LHCN-M2 (cell line): ENCODE results near the genes PTPN1 and RIPOR3.

DNA sequence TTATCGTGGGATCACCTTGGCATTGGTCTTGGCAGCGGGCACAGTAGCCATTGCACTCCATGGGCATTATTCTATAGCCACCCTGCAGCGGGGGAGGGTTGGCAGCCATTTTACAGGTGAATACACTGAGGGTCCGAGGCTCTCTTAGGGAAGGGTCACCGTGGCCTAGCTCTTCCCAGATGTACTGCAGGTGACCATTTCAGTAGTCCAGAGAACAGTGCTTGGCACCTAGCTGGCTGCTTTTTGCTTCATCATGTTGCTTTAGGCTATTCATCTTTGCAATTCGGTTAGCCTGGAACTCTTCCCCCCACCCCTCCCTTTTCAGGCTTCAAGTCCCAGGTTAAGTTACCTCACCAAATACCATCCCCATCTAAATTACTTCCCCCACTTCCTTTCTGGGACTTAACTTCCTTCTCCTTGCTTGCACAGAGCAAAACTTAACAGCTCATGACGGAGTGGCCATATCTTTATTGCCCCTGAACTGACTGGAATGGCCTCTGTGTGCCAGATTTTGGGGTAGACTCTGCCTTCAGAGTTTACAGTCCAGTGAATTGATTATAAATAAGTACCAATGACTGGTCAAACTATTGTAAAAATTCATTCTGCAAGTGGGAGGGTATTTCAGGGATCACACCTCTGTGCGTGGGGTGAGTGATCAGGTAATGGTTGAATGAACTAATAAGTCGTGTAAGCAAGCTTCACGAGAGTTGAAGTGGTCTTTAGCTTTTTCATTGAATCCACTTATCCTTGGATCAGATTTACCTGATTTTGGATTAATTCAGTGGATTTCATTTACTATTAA is 1.4 kb downstream of the RNF114 start:
- RAMPAGE, long total RNA = no peak

DNA sequence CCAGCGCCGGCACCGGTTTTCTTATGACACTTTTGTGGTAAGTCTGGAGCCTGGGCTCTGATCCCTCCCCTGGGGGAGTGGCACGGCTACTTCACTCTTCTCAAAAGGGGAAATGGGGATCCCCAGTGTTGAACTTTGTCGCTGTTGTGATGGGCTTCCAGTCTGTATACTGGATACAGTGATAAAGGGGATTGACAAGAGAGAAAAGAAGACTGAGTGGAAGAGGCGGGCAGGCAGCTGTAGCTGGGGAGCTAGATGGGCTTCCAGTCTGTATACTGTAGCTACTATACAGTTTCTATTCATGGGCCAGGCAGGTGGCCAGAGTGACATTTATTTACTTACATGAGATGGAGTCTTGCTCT is 13.1 kb downstream of the RNF114 start:
- RAMPAGE, long total RNA = no peak

- RAMPAGE, long total RNA = no peak
These were observed 20.7 kb downstream of the RNF114 start for GRCh38 chr20:49956666-49957582.

- RAMPAGE, long total RNA = no peak
These were observed 44.0 kb downstream of the SNAI1 start for GRCh38 chr20:50026871-50027184.

- RAMPAGE, long total RNA = no peak
These were observed 8.7 kb upstream of the UBE2V1 start for GRCh38 chr20:50121454-50122312.

DNA sequence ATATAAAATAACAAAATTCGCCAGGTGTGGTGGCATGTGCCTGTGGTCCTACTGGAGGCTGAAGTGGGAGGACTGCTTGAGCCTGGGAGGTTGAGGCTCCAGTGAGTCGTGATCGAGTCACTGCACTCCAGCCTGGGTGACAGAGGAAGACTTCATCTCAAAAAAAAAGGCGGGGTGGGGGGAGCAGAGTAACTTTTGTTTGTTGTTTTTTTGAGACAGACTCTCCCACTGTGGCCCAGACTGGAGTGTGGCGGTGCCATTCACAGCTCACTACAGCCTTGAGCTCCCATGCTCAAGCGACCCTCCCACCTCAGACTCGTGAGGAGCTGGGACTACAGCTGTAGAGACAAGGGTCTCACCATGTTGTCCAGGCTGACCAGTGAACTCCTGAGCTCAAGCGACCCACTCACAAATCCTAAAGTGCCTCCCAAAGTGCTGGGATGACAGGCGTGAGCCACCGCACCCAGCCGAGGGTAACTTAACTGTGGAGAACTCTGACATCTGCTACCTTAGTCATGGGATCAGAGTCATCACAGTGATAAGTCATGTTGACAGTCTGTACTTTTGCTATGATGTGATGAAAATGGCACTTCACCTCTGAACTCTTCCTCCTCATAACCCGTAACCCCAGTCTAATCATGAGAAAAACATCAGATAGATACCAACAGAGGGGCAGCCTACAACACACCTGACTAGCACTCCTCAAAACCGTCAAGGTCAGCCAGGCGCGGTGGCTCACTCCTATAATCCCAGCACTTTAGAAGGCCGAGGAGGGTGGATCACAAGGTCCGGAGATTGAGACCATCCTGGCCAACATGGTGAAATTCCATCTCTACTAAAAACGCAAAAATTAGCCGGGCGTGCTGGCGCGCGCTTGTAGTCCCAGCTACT is 16.4 kb downstream of the PEDS1 start:
- RAMPAGE, long total RNA = no peak

DNA sequence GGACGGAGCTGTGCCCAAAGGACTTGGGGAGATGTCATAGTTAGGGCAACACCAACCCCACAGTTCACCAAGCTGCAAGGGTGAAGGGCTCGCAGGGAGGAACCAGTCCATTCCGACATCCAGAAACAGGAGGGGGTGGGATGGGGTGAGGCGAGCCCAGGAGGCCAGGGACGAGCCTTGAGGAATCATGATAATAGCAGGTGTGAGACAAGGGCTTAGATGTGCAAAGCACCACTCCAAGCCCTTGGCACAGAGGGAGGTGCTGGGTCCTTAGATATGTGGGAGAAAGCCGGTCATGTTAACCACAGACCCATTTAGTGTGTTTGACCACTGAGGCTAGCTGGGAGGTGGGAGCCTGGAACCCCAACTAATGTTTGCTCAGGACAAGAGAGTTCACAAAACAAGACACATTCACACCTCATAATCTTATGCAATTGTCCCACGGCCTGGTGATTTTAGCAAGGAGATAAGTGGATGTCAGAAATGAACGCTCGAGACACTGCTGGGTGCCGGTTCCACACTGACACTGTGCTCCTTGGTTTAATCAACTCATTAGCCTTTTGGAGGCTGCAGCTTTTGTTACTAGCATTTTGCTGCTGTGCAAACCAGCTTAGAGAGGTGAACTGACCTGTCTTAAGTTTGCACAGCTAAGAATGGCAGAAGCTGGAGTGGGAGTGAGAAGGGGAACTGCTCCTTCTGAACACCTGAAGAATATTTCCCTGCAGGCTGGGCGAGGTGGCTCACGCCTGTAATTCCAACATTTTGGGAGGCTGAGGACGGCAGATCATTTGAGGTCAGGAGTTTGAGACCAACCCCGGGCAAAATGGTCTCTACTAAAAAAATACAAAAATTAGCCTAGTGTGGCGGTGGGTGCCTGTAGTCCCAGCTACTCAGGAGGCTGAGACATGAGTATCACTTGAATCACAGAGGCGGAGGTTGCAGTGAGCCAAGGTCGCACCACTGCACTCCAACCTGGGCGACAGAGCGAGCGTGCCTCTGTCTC is 4.7 kb downstream of the CEBPB start:
- RAMPAGE, long total RNA = no peak

DNA sequence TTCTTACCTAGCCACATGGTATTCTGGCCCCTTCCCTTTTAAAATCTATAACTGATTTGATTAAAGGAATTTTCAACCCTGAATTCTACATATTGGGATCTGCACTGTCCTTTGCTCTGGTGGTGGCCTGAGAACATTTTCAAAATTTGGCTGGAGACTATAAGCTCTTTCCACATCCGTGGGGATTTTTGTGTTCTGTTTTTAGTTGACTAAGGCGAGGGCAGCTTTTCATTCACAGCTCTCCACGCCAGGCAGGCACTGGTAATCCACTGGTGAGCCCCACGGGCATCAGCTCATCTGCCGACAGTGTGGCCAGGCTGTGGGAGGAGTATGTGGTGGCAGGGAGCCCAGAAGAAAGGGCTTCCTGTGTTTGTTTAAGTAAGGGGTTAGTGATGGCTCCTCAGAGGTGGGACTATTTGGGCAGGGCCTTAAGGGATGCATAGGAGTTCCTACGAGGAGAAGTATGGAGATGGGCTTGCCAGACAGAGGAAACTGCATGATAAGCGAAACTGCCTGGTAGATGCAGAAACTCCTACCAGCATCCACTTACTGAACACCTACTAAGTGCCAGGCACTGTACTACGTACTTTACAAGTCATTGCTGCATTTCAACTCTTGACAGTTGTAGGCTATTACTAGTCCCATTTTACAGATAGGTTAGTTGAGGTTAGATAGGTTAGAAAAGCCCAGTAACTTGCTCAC is 54.9 kb downstream of the CEBPB start:
- RAMPAGE, long total RNA = no peak

- RAMPAGE, long total RNA = no peak
These were observed 84.9 kb downstream of the CEBPB start for GRCh38 chr20:50275473-50275961.

GRCh38 chr20:50305816-50307151 is 115.7 kb downstream of the CEBPB start:
- RAMPAGE, long total RNA = no peak

DNA sequence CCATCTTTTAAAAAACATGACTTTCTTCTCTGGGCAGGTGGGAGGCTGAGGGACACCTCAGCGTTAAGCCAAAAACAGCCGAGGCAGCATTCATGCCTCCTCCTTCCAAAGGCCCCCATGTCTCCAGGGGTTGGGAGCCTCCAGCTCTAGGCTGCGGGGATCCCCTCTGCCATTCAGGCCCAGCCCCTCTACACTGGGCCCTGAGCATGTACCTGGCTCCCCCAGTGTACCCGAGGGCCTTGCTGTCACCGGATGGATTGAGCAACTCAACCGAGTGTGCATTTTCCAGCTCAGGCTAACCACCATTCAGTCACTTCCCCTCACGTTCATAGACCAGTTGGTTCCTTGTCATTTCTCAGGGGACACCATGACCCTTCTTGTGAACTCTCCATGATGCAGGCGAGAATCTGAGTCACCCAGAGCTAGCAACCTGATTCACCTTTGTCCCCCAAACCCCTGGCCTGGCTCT is 158.6 kb downstream of the CEBPB start:
- RAMPAGE, long total RNA = no peak

DNA sequence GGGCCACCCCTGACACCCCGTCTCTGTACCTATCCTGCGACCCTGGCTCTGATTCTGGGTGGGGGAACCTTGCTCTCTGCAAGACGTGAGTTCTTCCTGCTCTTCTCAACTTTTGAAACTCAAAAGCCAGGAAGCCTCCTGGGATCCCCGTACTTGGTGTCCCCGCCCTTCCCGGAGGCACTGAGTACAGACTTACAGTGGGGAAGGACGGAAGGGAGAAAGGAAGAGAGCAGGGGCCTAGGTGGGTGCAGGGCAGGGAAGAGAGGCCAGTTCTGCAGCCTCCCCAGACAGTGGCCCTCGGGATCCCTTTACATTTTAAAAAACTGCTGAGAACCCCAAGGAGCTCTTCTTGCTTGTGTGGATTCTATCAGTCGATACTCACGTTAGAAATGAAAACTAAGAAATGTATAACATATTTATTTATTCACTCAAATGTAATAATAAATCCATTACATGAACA is 149.0 kb upstream of the PTPN1 start:
- RAMPAGE, long total RNA = no peak

- RAMPAGE, long total RNA = no peak
These were observed 136.4 kb upstream of the PTPN1 start for GRCh38 chr20:50373636-50374244.

- RAMPAGE, long total RNA = no peak
These were observed 87.8 kb upstream of the PTPN1 start for GRCh38 chr20:50422209-50422963.

DNA sequence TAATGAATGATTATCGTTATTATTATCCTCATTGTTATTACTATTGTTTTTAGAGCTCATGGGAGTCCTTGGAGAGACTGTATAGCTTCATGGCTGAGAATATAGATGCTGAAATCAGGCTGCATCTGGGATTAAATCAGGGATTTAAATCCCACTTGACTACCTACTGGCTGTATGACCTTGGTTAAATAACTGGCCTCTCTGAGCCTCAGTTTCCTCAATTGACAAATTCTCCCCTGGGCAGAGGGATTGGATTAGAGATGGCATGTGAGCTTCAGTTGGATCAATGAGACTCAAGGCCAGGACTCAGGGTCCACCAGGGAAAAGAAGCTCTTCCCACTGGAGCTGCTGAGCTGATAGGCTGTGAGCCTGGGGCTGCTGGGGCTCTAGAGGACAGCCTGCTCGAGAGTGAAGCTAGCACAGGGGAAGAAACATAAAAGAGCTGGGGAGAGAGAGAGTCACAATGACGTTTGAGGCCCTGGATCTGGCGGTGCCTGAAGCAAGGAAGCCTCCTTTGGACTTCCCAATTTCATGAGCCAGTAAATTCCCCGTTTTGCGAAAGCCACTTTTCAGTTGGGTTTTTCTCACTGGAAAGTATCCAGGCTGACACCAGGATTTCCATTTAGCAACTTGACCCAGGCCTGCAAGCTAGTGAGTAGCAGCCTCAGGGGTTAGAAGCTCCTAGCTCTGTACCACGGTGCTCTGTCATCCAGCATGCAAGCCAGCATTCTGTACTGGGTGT is 7.4 kb upstream of the PTPN1 start:
- RAMPAGE, long total RNA = no peak

DNA sequence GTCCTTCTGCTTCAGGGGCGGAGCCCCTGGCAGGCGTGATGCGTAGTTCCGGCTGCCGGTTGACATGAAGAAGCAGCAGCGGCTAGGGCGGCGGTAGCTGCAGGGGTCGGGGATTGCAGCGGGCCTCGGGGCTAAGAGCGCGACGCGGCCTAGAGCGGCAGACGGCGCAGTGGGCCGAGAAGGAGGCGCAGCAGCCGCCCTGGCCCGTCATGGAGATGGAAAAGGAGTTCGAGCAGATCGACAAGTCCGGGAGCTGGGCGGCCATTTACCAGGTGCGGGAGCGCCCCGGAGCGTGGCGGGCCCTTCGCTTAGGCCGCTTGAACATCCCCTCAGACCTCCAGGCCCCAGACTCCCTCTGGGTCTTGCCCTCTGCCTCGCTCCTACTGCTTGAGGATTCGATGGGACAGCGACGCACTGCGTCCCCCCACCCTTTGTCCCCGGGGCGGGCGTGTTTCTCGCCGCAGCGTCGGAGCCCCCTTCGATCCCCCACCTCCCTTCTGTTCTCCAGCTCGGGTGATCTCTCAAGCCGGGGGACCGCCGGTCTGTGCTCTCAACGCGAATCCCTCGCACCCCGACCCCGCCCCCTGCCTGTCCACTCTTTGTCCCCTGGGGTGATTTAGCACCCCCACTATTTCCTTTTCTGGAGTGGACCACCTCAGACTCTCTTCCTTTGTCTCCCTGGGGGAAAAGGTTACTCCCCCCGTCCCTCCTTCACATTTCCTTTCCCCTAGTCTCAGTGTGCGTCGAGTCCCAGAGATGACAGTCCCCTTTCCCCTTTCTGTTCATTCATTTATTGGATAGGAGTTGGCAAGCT is at the start of gene PTPN1:
Gene PTPN1 (plus strand): TSS at position 65 of the 814 bp plus-strand sequence.
- RAMPAGE, long total RNA = no peak

DNA sequence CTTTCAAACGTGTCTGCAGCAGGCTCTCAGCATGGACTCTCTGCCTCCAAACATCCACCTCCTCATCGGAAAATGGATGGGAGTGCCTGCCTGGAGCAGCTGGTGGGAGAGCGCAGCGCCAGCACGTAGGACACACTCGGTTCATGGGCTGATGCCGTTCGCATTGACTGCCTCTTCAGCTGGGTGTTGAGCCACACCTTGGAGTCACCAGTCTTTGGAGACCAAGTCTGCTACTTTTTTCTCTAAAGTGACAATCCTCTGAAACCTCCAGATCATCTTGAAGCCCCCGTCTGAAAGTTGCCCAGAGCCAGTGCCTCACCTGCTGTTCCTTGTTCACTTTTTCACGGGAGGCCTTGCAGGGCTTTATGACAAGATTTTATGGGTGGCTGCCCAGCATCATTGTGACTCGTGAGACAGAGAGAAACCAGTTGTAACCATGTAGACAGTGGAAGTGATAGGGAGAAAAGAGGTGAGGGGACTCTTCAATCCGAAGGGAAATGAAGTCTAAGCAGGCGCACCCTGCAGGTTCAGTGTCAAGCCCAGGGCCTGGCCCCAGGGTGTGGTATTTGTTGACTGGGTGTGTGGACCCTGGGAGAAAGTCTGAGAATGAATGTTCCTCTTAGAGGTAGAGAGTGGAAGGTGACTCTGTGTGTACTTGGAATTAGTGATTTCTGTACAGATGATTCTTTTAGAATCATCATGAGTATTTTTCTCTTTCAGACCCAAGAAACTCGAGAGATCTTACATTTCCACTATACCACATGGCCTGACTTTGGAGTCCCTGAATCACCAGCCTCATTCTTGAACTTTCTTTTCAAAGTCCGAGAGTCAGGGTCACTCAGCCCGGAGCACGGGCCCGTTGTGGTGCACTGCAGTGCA is 67.8 kb downstream of the PTPN1 start:
- RAMPAGE, long total RNA = no peak

- RAMPAGE, long total RNA = no peak
These were observed 84.3 kb downstream of the PTPN1 start for GRCh38 chr20:50594369-50595069.

DNA sequence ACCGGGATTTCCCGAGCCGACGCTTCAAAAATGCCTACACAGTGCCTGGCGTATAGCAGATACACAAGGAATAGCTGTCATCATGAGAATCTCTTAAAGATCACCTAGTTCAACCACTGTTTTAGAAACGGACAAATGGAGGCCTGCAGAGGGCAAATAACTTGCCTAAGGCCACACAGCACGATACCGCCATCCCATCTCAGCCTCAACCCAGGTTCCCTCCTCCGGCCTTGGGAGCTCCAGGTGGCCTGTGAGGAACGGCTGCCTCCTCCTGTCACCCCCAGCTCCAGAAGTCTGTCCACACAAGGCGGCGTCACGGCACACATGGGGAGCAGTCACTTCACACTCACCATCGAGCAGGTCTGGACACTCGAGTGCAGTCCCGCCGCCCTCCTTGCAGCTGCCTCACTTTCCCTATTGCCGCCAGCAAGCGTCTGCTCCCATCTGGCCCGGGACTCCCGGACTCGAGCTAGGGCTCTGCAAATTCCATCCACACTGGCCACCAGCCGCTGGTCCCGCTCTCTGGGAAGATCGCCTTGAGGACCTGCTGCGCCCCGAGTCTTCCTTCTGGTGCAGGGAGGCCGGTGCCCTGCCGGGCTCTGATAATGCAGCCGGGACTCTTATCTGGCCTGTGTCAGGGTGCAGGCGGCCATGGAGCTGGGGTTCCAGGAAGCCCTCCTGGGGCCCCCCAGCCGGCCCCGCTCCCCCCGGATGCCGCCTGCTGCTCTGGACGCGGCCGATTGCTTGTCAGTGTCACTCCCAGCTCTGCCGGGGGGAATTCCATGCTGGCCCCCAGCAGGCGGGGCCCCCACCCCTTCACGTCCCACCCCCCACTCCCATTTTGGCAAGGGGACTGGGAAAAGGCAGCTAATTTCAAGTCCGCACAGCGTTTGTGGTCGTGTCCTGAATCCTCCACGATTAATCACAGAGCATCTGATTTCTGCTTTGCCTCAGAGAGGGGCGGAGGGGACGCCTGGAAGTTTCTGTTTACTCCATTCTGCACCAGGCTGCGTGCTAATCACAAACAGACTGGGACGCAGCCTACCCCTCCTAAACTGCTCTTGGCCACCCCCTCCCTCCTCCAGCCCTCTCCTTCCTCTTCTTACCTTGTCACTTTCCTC is at the start of gene RIPOR3:
Gene RIPOR3 (minus strand): TSS at position 767 of the 1,121 bp plus-strand sequence.
- RAMPAGE, long total RNA = no peak

DNA sequence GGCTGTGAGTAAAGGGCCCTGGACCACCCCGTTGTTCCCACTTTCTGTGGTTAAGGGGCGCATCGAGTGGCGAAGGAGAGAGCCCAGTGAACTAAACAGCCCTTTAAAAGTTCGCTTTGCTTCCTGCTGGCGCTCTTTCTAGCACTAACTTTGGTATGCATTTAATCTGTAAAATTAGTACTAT is 723 bp downstream of the PARD6B start:
- RAMPAGE, long total RNA = no peak